ENCODE data around the genes SMPDL3B and ATP5IF1.

DNA sequence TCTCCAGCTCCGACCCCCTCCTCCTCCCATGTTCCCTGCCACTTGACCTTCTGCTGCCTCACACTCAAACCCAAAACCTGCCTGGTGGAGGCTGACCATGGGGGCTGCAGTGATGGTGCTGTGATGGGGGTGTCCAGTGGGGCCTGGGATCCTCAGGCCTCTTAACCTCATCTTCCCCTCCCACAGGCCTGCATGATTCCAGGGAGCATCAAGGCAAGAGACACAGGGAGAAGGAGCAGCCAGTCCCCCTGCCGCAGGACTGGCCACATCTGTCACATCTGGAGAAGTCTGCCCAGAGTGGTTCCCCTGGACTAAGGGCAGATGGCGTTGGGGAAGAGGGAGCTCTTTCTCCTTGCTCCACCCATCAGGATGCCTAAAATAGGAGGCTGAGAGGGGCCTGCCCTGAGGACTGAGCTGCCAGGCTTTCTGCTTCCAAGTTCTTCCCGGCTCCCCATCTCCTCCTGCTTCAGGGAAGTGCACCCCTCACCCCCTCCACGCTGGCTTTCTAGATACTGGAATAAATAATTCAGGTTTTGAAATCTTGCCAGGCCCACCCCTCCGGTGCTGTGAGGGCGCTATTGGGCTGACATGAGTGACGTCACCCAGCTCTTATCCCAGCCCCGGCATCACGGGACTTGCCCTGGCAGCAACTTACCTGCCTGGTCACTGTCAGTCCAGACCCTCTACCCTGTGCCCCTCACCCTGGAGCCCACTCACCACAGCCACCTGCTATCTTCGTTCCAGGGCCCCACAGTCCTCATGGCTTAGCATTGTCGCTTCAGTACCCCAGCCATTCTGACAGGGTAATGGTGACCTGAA lies 1.1 kb upstream of the GPR3 start:
- PRO-cap = no peak
- RRBS, 2 experiments = 68 to 80% methylated on average over 4 of the region's 12 CpGs

DNA sequence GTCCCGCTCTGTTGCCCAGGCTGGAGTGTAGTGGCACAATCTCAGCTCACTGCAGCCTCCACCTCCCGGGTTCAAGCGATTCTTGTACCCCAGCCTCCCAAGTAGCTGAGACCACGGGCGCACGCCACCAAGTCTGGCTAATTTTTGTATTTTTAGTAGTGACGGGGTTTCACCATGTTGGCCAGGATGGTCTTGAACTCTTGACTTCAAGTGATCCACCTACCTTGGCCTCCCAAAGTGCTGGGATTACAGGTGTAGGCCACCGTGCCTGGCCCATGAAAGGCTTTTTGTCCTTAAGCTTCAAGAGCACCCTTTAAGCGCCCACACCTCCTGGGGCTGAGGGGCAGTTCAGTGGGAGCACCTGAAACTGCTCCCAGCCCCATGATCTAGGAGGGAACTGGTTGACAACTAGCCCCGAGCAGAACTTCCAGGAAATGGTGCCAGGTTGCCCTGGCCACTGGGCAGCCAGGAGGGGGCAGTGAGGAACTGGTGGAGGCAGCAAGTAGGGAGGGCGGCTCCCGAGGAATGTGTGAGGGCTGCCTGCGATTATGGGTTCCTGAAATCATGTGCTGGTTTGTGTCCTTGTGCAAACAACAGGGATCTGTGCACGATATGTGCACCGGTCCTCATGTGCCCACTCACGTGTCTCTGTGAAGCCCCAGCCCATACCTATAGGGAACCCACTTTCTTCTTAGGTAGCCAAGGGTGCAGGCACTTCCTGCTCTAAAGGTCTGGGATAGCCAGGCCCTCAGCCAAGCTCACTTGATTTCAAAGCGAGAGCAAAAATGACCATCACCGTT lies 9.8 kb downstream of the GPR3 start:
- PRO-cap = no peak
- RRBS, 2 experiments = no CpG with 5 or more reads among the region's 18 CpGs

- PRO-cap = no peak
- RRBS, 2 experiments = no CpG with 5 or more reads among the region's 17 CpGs
Observed at GRCh38 chr1:27418184-27419265, 26.1 kb downstream of the GPR3 start.

- PRO-cap = no peak
- RRBS, 2 experiments = no CpG with 5 or more reads among the region's 2 CpGs
Observed at GRCh38 chr1:27475285-27475605, 14.7 kb downstream of the WASF2 start.

- PRO-cap = no peak
- RRBS, 2 experiments = no CpG with 5 or more reads among the region's 6 CpGs
Observed at GRCh38 chr1:27539966-27540592, 50.1 kb upstream of the WASF2 start.

DNA sequence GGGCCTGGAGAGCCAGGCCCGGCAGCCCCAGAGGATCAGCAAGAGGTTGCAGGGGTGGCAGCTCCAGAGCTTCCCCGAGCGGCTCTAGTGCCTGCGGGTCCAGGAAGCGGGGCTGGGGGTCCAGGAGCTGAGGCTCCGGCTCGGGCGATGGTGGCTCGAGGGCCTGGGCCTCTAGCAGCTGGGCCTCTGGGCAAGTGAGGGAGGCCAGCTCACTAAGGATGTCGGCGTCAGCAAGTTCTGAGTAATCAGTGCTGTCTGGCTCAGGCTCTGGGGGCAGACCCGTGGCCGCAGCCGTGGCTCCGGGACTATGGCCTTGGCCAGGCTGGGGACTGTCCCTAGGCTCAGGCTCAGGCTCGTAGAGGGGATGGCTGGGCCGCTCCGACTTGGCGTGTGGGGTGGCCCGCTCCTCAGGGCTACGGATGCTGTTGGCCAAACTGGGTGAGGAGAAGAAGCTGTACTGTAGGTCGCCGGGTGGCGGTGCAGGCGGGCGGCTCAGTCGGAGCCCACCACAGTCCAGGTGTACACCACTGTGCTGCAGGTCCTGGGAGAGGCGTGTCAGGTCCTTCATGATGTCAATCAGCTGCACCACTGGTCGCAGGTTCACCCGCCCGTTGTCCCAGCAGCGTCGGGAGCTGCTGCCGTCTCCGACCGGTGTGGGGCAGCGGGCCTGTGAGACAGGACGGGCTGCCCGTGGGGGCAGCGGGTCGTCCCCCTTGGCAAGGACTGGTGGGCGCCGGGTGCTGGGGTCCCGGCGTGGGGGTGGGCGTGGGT lies 52.6 kb downstream of the AHDC1 start:
- PRO-cap = no peak
- RRBS, 2 experiments = 94 to 95% methylated on average over 10 to 12 of the region's 46 CpGs

GRCh38 chr1:27560121-27560746 lies 43.7 kb downstream of the AHDC1 start:
- PRO-cap = no peak
- RRBS, 2 experiments = no CpG with 5 or more reads among the region's 9 CpGs

DNA sequence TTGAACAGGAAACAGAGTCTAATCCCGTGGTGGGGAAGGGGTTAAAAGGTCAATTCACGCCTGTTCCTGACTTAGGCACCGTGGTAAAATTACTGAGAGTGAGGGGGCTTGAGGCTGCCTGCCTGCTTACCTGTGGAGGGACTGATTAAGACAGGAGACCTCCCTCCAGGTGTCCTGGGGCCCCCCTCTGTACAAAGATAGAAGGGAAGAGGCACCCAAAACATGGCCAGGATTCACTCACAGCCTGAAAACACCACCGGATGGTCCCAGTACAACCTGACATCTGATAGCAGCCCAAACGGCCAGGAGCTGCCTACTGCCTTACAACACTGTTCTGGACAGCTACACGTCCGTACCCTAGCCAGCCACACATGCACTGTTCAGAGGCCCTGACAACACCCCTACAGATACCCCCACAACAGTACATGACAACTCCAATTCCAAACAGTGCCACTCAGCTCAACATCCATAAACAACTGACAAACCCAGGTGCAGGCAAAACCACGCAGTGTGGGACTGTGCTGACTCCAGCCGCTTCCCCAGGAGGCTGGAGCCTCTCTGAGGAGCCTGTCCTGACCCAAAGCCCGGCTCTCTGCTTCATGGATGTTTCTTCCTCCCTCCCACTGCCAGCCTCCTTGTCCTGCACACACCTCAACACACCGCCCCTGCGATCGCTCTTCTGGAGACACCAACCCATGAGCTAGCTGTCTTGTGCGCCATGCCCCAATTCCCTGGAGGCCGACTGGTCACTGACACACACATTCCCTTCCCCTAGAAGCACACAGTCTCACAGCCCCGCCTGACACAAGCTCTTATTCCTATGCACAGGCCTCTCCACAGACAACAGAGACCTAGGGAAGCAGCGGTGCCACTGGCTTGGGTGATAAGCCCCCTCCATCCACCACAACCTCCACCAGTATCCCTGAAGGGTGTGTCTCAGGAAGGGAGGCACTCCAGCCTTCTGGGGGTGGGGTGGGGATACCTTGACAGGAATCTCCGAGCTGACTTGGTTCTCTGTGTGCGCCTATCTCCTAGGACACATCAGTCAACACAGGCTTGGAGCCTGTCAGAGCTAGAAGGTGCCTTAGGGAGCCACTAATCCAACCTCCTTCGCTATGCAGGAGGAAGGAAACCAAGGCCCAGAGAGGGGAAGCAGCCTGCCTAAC lies 31.4 kb downstream of the AHDC1 start:
- PRO-cap = no peak
- RRBS, 2 experiments = no CpG with 5 or more reads among the region's 20 CpGs

DNA sequence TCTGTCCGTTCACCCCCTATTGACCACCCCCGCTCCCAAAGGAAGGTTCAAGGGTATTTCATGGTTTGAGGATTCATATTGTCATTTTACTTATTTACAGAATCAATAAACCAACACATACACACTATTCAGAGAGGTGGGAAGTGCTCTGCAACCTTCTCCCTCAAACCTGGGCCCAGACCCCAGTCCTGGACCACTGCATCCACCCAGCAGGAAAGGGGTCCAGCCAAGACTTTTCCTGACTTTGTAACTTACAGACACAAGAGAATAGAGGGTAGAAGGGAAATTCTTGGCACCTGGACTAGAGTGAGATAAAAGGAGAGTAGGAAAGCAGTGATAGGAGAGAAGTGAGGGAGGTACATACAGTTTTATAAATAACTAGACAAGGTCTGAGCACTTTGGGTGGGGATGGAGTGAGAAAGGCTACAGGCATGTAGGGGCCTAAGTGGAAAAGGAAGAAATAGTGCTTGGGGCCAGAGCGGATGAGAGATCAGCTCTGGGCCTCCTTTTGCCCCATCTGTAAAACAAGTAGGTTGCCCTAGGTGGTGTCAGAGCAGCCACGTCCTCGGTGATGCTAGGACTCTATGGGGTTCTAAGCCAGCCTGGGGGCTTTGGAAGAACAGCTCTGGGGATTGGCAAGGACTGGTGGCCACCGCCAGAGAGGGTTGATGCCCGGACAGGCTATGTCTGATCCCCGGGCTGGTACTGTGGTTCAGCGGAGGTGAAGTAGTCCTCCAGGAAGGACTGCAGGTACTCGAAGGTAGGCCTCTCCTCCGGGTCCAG lies 8.5 kb upstream of the AHDC1 start:
- PRO-cap = no peak
- RRBS, 2 experiments = 86 to 90% methylated on average over 4 of the region's 11 CpGs

DNA sequence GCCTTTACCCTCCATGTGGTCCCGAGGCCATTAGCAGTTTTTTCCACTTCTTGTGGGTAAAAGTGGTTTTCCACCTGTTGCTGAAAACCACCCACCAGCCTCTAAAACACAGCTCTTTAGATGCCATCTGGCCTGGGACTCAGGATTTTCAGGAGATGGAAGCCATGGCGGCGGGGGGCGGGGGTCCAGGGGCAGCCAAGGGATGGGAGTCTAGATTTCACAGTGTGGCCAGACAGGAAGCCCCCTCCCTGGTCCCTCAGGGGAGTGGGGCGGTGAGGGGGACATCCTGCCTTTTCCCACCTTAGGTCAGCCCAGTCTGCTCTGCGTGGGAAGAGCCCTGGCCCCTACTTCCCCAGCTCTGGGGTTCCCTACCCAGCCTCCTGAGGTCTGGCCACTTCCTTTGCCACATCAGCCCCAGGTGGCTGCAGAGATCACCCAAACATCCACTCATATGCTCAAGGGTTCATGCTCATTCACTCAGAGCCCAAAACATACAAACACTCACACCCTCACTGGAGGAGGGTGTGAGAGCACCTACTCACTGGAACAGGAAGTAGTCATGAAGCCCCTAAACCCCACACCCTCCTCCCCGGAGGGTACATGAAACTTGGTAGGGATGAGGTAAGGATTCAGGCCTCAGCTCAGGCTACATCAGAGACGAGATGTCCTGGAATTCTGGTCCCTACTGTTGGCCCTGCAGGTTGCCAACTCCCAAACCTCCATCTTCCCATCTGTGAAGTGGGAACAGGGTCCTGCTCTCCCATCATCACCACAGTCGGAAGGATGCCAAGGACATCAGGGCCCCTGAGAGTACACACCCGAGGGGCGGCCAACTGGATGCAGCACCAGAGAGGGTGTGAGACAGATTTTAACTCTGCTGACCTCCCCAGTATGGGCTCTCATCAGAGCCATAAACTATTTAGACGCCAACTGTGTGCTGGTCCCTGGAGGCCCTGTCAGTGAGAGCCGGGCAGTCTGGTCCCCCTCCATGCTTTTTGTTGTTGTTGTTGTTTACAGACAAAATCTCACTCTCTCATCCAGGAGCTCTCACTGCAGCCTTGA lies 2.1 kb downstream of the FGR start:
- PRO-cap = no peak
- RRBS, 2 experiments = 67% methylated on average over 1 of the region's 13 CpGs; no CpG with 5 or more reads in 1 of the 2 experiments

- PRO-cap = no peak
- RRBS, 2 experiments = 7 to 9% methylated on average over 1 of the region's 3 CpGs
Observed at GRCh38 chr1:27655896-27656501, 16.0 kb downstream of the IFI6 start.

- PRO-cap = unidirectional peak, plus-strand start at chr1:27935000
- RRBS, 2 experiments = 2 to 3% methylated on average over 2 of the region's 23 CpGs
Observed at GRCh38 chr1:27934705-27935811, at the start of gene SMPDL3B. TSS of gene SMPDL3B (plus strand) at chr1:27935000.

DNA sequence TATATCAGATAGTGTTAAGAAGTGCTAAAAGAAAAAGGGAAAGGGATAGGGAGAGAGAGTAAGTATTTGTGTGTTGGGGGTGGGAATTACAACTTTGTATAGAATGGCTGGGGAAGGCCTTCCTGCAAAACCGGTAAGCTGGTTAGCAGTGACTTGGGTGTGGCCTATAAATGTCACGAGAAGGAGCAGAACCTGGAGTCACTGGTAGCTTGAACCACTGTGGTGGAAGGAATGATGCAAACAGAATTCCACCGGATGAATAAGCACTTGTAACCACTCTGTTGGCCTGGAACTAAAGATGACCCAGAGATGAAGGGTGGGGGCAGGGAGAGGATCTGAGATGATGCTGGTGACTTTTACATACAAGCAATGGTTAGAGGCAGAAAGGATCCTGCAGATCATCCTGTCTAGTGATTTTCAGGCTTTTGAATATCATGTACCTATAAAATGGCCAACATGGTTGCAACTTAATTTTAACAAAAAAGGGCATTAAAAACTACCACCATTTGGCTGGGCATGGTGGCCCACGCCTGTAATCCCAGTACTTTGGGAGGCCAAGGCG lies 9.0 kb downstream of the XKR8 start:
- PRO-cap = no peak
- RRBS, 2 experiments = no CpG with 5 or more reads among the region's 5 CpGs

GRCh38 chr1:28236038-28236847 lies at the start of gene ATP5IF1:
TSS of gene ATP5IF1 (plus strand) at chr1:28236124.
- PRO-cap = bidirectional peak, plus-strand start at chr1:28236166, minus-strand start at chr1:28235933; bidirectional peak, plus-strand start at chr1:28236359, minus-strand start at chr1:28236356; bidirectional peak, plus-strand start at chr1:28236738, minus-strand start at chr1:28236515
- RRBS, 2 experiments = 6 to 7% methylated on average over 2 to 6 of the region's 62 CpGs

DNA sequence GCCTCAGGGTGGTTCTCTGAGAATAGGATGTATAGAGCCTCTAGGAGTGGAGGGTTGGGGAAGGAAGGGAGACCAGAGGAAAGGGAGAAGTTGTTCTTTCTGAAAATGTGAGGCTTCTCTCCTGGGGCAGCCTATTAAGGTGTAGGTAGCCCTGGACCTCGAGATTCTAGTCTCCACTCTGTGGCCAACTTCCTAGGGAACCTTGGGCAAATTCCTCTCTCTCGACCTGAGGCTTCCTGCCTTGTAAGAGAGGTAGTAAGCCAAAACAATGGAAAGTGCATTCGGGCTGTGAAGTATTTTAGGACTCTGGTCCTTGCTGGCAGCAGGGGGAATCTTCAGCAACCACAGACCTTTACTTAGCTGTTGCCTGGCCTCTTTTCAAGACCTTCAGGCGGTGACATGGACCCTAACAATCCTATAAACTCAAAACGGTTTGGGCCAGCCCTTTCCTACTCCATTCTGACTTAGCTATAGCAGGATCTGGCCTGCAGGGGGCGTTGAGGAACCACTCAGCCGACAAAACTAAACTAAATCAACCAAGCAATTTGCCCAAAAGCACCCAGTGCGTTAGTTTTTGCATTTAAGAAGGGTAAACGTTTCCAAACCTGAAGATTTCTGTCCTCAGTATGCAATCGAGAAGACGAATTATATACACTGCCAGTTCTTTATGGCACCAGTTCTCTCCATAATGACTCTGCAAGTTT lies 11.0 kb upstream of the SESN2 start:
- PRO-cap = unidirectional peak, minus-strand start at position 419 of the sequence
- RRBS, 2 experiments = no CpG with 5 or more reads among the region's 11 CpGs

GRCh38 chr1:28272523-28273076 lies 13.3 kb downstream of the SESN2 start:
- PRO-cap = no peak
- RRBS, 2 experiments = no CpG with 5 or more reads among the region's 10 CpGs

DNA sequence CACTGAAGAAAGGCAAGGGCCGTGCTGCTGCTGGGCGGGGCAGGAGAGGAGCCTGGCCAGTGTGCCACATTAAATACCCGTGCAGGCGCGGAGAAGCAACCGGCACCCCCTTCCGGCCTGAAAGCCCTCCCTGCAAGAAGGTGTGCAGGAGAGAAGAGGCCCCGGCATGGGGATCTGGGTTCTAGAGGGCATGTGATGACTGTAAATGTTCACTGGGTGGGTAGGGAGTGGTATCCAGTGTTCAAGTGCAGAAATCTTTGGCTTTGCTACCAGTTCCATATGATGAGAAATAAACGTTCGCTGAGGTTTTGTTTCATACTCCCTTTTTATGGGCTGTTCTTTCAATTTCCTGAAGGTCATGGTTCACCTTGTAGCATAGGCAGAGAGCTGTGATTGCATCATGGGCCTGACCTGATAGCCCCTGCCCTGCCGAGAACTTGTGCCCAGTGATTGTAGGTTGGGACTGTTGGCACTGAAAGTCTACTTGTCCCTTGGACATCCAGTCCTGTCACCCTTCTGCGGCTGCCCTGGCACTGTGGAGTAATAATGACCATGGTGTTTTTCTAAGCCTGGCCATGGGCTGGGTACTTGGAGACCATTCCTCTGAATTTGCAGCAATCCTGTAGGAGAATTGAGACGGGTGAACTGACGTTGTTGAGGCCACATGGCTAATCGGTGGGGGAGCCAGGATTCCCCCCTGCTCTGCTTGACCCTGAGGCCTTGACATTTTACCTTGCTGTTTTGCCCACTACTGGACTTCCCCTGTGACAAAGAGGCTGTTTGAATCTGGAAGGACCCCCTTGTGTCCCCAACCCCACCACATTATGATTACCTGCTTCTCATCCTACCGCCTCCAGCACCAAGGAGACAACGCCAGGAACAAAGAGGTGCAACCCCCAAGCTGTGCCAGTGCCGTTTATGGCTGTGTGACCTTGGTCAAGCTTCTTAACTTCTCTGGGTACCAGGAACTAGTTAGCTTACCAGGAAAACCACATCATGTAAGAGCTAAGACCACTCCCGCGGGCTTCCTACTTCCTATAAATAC lies 23.2 kb downstream of the SESN2 start:
- PRO-cap = no peak
- RRBS, 2 experiments = 89 to 100% methylated on average over 1 of the region's 20 CpGs

DNA sequence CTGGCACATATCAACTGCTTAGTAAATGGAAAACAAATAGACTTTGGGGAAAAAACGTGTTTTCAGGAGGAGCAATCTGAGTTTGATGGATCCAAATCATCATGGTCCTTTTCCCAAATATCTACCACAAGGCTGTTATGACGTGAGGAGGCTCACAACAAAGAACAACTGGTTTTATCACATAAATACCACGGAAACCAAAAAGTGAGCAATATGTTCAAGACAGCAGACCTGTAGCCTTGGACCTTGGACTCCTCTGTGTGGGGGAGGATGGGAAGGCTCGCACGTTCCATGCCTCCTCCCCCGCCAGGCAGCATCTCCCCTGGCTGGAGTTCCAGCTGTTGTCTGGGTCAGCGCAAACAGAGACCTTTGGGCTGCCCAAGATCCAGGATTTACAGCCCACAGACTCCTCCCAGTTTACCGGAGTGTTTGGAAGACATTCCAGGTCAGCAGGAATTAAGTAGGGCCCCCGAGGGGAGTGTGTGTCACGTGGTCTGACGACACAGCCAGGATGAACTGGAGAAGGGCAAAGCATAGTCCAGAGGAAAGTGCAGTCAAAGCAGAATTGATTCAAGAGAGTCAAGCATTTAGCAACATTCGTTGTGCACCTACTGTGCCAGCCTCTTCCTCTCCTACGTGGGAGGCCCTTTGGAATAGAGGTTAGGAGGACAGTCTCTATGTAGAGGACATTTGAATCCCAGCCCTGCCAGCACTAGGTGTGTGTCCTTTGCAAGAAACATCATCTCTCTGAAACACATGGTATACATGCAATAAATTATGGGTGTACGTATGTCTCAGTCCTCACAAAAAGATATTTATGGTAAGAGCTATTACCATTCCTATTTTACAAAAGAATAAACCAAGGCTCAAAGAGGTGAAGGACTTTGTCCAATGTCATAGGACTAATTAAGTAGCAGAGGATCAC lies 32.1 kb upstream of the MED18 start:
- PRO-cap = bidirectional peak, plus-strand start at position 534 of the sequence, minus-strand start at position 262 of the sequence
- RRBS, 2 experiments = no CpG with 5 or more reads among the region's 14 CpGs

- PRO-cap = bidirectional peak, plus-strand start at chr1:28505672, minus-strand start at chr1:28505682
- RRBS, 2 experiments = no CpG with 5 or more reads among the region's 9 CpGs
Observed at GRCh38 chr1:28505625-28505735, 363 bp upstream of the RCC1 start.

GRCh38 chr1:28973876-28974367 lies 59.6 kb downstream of the EPB41 start:
- PRO-cap = no peak
- RRBS, 2 experiments = no CpG with 5 or more reads among the region's 2 CpGs

Measured in HEK293 (cell line).